Bronchus fibroblast of lung (primary cell): ENCODE results near the gene ZNF276.

- RAMPAGE, long total RNA = no peak
Measured at GRCh38 chr16:88905537-88905849, 39.0 kb upstream of the PABPN1L start.

- RAMPAGE, long total RNA = no peak
Measured at GRCh38 chr16:88939834-88940586, 37.0 kb downstream of the CBFA2T3 start.

GRCh38 chr16:88960138-88961408, 16.4 kb downstream of the CBFA2T3 start:
- RAMPAGE, long total RNA = no peak

DNA sequence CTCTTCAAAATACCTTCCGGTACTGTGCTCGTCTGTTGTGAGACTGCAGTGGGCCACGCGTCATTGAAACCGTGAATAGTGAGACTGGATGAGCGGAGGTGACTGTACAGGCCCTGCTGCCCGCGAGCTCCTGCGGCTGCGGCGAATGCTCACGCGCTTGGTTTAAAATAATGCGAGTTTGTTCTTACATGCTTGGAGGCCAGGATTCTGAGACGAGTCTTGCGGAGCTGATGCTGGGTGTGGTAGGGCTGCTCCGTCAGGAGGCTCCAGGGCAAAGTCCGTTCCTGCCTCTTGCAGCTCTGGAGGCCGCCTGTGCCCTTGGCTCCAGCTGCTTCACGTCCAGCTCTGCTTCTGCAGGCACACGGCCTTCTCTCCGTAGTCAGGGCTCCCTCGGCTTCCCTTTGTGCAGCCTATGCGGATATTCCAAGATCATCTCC, 9.5 kb downstream of the ACSF3 start:
- RAMPAGE, long total RNA = no peak

DNA sequence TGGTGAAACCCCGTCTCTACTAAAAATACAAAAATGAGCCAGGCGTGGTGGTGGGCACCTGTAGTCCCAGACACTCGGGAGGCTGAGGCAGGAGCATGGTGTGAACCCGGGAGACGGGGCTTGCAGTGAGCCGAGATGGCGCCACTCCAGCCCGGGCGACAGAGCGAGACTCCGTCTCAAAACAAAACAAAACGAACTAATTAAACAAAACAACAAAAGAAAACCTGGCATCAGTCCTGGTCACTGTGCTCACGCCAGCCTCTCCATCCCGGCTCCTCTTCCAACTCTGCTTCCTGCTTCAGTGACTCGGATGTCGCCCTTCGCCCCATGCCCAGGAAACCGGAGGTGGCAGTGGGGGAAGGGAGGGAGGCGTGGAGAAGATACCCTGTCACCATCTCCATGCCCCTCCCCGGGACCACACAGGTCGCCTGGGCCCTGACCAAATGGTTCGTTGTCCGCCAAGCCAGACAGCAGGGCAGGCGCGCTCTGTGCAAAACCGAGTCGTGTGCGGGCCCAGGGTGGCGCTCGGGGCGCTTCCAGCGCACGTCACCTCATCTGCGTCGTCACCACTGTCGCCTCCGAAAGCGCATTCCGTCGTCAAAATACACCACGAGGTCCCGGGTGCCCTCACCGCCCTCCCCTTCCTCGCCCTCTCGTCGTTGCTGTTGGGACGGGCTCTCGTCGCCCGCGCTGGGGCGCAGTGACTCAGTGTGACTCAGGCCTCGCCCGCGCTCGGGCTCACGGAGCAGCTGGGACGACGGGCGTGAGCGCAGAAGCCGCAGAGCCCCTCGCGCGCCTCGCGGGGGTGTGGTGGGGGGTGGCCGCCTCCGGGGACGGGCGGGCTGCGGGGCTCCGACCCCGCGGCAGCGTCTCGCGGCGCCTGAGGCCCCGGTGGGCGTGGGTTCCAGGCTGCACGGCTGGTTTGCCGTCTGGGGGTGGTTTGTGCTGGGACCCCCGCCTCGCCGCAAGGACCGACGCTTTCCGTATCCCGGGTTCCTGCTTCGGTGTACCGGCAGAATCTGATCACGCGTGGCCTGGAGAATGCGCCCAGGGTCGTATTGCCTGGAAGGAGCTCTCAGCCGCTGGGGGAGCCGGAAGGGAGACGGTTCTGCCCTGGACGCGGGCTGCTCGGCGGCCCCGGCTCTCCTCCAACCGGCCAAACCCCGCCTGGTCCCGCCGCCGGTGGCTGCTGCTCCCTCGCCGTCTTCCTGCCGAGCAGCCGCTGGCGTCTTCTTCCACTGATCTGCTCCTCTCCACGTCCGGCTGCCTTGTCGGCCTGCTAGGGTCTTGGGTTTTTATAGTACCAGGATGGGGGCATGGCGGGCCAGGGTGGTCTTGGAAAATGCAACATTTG, 39.4 kb downstream of the ZNF778 start:
- RAMPAGE, long total RNA = no peak

DNA sequence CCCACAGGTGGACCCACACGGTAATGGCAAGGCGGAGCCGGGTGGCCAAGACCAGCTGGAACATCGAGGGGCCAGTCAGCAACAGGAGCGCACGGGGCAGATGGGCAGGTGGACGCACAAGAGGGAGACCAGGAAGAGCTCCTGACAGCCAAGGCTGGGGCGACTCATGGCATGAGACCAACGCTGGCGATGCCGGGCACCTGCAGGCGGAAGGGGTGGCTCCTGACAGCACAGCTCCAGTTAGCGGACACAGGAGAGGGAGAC, 58.5 kb downstream of the ZNF778 start:
- RAMPAGE, long total RNA = no peak

GRCh38 chr16:89350670-89351459, 133.4 kb downstream of the ZNF778 start:
- RAMPAGE, long total RNA = no peak

DNA sequence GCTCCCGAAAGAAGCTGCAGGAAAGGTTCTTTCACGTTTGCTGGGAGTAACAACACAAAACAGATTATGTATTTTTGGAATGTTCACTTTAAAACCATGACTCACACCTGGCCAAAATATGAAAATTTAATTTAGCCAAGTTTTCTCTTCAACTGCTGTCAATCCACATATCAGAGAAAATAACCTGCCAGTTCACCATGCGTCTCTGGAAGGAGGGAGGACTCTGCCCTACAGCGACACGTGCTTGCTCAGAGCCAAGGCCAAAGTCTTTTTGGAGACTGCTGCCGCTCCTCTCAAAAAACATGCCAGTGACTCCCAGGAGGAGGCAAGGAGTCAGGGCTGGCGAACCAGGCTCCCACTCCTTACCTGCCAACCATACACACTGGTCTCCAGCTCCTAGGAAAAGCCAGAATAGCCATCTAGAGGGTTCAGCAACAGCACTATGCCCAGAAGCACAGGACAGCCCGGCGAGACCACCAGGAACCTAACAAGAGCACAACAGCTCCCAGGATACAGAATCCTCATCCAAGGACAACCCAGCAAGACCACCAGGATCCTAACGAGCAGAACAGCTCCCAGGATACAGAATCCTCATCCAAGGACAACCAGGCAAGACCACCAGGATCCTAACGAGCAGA, 73.0 kb downstream of the ANKRD11 start:
- RAMPAGE, long total RNA = no peak

DNA sequence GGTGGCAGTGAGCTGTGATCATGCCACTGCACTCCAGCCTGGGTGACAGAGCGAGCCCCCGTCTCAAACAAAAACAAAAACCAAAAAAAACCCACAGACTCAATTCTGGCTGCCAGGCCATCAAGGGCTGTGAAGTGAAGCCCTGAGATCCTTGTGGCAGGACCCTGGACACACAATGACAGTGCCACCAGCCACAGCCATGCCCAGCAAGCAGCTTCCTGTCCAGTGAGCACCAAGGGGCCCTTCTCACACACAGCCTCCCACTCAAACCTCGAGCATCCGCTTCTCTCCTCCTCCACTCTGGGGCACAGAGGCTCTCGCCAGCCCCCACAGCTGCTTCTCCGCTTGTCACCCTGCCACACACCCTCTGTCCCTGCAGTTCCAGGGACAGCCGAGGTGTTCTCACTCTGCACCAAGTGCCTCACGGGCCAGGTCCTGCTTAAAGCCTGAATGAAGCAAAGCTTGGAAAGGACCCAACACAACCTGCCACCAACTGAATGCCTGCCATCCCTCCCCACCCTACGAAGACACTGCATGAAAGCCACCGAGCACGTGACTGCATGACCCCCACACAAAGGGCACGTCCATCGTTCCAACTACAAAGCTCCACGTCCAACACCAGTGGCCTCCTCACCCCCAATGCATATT, 43.7 kb downstream of the ANKRD11 start:
- RAMPAGE, long total RNA = no peak

DNA sequence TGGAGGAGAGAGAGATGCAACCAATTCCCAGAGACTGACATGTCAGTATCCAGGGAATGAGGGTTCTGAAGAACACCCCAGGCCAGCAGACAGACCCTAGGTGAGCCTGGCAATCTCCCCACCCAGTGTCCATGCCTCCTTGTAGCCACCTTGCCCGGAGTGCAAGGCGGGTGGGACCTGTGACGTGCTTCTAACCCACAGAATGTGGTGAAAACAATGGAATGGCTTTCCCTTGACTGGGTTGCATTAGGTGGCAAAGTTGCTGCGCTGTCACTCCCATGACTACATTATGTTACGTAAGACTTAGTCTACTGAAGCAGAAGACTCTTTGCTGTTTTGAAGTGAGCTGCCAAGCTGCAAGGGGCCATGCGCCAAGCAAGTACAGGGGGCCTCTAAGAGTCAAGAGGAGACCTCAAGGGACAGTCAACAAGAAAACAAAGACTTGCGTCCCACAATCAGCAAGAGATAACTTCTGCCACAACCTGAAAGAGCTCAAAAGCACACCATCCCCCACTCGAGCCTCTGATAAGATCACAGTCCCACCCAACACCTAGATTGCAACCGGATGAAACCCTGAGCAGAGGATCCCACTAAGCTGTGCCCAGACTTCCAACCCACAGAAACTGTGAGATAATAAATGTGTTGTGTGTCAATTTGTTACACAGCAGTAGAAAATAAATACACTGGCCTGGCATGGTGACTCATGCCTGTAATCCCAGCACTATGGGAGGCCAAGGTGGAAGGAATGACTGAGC, 16.5 kb downstream of the ANKRD11 start:
- RAMPAGE, long total RNA = no peak

DNA sequence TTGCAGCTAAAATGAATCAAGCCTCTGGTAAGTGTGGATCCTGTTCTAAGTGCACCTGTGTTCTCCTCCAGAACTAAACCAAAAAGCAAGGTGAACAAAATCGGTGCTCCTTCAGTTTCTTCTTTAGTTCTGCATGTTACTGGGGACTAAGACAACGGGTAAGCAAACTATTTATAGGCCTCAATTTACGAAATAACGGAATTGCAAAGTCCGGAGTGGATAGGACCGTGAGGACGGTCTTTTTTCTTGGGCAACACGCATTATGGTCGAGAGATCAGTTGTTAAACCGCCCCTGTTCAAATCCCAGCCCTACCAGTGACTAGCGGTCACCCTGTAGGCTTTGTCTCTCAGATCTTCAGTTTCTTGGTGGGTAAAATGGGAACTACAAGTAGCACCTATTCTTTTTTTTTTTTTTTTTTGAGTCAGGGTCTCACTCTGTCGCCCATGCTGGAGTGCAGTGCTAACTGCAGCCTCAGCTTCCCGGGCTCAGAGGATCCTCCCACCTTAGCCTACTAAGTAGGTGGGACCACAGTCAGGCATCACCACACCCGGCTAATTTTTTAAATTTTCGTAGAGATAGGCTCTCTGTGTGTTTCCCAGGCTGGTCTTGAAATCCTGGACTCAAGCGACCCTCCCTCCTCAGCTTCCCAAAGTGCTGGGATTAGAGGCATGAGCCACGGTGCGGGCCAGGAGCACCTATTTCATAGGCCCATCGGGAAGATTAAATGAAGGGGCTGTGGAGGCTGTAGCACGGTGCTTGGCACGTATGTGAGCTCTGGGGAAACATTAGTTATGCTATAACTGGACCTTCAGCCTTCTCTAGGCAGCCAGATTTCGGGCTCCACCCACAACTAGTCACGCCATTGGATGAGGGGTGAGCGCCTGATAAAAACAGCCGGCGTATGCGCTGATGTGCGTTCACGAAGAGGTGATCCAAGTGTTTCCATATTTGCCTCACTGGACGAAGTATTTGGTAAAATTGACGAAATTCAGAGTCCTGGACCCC, 1.3 kb upstream of the ANKRD11 start:
- RAMPAGE, long total RNA = no peak

- RAMPAGE, long total RNA = no peak
Measured at GRCh38 chr16:89694313-89694847, 7.1 kb downstream of the SPATA2L start.

DNA sequence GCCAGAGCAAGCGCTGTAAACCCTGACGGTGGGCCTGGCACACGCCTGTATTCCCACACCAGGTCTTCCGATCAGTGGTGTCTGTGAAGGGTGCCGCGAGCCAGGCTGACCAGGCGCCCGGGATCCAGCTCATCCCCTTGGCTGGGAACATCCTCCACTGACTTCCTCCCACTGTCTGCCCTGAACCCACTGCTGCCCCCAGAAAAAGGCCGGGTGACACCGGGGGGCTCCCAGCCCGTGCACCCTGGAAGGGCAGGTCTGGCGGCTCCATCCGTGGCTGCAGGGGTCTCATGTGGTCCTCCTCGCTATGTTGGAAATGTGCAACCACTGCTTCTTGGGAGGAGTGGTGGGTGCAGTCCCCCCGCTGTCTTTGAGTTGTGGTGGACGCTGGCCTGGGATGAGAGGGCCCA, 5.8 kb downstream of the SPATA2L start:
- RAMPAGE, long total RNA = no peak

DNA sequence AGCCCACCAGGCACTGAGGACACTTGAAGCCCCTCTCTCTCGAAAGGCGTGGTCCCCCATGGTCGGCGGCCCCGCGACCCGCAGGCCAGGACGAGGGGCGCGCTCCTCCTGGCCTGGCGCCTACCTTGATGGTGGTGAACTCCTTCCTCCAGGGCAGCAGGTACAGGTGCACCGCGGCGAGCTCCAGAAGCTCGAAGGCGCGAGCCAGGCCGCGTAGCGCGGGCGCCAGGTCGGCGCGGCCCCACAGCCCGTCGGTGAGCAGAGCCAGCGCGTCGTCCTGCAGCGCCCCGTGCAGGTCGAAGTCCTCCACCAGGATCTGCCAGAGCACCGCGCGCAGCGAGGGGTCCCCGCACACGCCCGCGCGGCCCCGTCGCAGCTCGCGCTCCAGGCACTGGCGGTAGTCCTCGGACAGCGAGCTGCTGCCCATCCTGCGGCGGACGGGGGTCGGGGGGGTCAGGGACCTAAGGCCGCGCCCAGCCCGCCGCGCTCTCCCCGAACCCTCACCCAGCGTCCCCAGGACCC, 638 bp downstream of the SPATA2L start:
- RAMPAGE, long total RNA = no peak

DNA sequence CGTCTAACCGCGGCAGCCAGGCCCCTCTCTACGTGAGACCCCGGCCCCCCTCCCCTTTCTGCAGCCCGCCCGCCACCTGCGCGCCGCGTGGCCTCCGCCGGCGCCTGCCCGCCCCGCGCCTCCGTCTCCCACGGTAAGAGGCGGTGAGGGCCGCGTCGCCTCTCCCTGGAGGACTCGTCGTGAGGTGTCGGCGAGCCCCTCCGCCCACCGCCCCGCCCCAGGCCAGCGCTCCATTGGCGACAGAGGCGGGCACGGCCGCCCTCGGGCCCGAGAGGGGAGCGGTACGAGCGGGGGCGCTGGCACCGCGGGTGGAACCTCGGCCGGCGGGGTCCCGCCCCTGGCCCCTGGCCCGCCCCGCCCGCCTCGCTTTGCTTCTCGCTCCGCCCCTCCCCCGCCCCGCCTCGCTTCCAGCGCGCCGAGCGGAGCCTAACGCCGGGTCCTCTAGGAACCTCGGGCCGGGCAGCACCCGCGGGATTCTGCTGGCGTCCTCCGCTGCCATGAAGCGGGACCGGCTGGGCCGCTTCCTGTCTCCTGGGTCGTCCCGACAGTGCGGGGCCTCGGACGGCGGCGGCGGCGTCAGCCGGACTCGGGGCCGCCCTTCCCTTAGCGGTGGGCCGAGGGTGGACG, at the start of gene ZNF276:
Gene ZNF276, plus strand, starts transcription at position 394 of the 627 bp plus-strand sequence.
- RAMPAGE, long total RNA = no peak

DNA sequence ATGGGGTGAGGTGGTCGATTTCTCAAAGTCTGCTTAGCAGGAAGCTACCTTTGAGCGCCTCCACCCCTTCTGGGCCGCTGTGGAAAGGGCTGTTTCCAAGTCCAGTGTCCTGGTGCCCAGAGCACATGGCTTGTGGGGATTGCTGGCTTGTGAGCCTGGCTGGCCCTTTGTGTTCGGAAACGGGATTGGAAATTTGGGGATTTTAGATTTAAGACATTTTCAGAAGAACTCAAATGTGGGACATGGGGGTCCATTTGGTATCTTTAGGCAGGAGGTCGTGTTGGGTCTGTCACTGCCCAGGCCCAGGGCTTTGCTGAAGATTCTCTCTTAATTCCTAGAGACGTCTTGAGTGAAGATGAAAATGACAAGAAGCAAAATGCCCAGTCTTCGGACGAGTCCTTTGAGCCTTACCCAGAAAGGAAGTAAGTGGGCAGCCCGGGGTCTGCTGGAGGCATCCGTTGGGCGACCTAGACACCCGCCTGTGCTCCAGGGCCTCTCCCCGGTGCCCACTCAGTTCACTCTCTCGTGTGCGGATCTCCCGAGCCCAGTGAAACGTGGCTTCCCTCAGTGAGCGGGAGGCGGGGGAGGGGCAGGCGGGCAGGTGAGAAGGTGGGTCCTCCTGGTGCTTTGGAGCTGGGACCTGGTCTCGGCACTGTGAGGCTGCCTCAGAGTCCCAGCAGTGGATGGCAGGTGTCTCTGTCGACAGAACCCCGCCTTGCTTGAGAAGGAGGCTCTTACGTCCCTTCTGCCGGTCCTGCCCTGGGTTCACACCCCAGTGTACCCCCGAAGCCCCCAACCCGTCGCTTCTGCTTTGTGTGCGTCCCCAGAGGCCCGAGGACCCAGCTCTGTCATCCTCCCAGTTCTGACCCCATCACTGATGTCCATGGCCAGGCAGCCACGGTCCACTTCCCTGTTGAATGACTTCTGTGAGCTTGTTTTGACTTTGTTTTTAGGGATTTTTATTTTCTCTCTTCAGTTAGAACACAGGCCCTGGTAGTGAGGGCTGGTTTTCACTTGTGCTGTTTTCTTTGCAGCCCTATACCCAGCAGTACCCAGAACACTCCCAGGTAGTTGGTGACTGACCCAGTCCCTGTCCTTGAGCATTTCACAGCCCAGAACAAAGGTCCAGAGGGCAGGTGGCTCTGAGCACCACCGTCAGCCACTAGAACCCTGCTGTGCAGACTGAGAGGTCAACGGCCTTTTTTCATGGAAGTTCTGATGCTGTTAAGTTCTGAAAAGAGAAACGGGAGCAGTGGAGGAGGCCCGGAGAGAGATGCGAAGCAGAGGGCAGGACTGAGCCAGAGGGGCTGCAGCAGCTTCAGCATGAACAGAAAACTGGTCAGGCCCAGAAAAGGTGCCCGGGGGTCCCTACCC, 8.0 kb downstream of the ZNF276 start:
- RAMPAGE, long total RNA = no peak

GRCh38 chr16:89815726-89816240, 664 bp downstream of the FANCA start:
- RAMPAGE, long total RNA = no peak

DNA sequence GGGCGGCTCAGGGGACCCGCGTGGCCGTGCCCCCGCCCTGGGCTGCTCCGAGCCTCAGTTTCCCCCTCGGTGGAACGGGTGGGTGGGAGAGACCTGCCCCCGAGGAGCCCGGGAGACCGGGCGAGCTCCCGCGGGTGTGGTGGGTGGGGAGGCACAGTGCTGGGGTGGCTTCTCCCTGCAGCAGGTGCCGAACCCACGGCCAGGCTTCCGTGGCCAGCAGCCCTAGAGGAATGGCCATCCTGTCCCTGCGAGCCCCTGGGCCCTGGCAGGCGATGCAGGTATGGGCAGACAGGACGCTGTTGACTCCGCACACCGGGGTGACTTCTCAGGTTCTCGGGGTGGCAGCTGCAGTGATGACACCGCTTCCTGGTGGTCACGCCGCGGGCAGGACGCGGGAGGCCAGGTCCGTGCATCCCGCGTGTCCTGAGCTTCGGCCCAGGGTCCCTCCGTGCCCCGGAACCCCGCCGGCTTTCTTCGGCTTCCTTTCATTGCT, 727 bp downstream of the DEF8 start:
- RAMPAGE, long total RNA = no peak

DNA sequence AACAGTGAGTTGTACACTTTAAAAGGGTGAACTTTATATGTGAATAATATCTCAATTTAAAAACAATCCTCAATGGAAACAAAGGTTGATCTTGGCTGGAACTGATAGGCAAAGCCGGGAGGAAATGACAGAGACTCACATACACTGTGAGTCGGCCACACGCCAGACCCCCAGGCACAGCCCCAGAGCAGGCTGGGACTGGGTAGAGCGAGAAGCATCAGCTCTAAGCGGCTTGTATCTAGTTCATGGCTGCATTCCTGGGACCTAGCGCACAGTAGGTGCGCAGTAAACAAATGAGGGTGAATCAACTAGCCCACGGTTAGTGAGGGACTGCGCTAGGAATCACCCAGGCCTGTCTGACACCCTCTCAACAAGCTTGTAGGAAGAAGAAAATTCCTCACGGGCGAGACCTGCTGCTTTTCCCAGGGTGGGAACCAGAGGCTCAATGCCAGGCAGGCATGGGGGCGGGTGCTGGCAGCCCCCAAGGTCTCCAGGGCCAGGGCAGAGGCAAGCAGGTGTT, 3.2 kb downstream of the DBNDD1 start:
- RAMPAGE, long total RNA = no peak

- RAMPAGE, long total RNA = no peak
Measured at GRCh38 chr16:90047504-90048218, 25.2 kb downstream of the GAS8 start.